Suprapubic skin (tissue), 4 donors: ENCODE data around the gene MTMR14.

GRCh38 chr3:5217861-5218548, 30.5 kb downstream of the EDEM1 start:
- PRO-cap: no peak
- RAMPAGE, long total RNA, 4 experiments: no peak in any of the 4 experiments

- PRO-cap: no peak
- RAMPAGE, long total RNA, 4 experiments: no peak in any of the 4 experiments
Observed at GRCh38 chr3:7647039-7647399, 786.1 kb downstream of the GRM7 start.

DNA sequence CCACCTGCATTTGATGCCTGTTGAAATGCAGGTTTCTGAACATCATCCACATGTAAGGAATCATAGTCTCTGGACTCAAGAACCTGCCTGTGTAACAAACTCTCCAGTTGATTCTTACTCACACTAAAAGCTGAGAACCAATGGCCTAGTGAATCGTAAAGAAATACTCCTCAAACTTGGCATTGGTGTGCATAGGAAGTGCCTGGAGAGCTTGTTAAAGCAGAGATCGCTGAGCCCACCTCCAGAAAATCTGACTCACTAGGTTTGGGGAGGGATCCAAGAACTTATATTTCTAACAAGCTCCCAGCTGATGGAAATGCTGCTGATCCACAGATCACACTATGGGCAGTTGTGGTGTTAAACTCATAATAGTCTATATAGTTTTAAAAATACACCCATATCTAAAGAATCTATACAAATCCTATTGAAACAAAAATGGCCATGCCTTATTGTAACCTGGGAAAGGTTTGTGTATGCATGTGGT, 55.7 kb upstream of the LMCD1 start:
- PRO-cap: no peak
- RAMPAGE, long total RNA, 4 experiments: no peak in any of the 4 experiments

GRCh38 chr3:8554669-8555694, 53.4 kb downstream of the LMCD1 start:
- PRO-cap: no peak
- RAMPAGE, long total RNA, 4 experiments: no peak in any of the 4 experiments

DNA sequence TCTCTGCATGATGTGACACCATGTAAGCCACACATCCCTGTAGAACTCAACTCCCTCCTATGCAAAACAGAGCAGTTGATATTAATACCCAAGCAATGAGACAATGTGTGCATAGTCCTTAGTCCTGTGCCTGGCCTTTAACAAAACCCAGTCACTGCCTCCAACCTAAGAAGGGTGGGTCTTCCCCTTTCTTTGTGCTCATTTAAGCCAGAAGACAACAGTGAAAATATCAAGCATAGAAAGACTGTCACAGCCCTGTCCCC, 6.1 kb downstream of the SSUH2 start:
- PRO-cap: no peak
- RAMPAGE, long total RNA, 4 experiments: no peak in any of the 4 experiments

GRCh38 chr3:8677285-8678101, 32.9 kb upstream of the SSUH2 start:
- PRO-cap: unidirectional peak, minus-strand start at chr3:8677403
- RAMPAGE, long total RNA, 4 experiments: no peak in any of the 4 experiments

- PRO-cap: no peak
- RAMPAGE, long total RNA, 4 experiments: start-site peak on the minus strand in 1 of 4 experiments, at chr3:9068126-9068742 at its widest, 33 reads per replicate
Observed at GRCh38 chr3:9067992-9068755, 104.9 kb upstream of the RAD18 start.

- PRO-cap: no peak
- RAMPAGE, long total RNA, 4 experiments: no peak in any of the 4 experiments
Observed at GRCh38 chr3:9102352-9102833, 139.1 kb upstream of the RAD18 start.

- PRO-cap: no peak
- RAMPAGE, long total RNA, 4 experiments: no peak in any of the 4 experiments
Observed at GRCh38 chr3:9230480-9231165, 18.8 kb downstream of the SRGAP3 start.

DNA sequence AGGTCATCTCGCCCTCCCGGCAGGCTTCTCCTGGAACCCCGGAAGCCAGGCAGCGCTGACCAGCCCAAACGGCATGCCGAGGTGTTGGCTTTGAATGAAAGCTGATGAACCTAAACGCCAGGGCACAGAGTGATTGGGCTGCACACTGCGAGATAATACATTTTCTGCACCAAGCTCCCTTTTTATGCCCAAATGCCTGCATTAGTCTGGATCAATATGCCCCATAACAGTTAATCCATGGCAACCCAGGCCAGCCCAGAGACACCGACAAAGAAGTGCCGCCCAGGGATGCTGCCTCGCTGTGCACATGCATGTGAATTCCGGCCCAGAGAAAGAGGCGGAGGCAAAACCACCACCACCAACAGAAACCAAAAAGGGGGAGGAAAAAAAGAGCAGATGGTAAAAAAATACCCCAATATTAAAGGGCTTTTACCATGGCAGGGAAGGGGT, 1.3 kb downstream of the SRGAP3 start:
- PRO-cap: no peak
- RAMPAGE, long total RNA, 4 experiments: no peak in any of the 4 experiments

- PRO-cap: no peak
- RAMPAGE, long total RNA, 4 experiments: no peak in any of the 4 experiments
Observed at GRCh38 chr3:9249869-9250320, 449 bp upstream of the SRGAP3 start.

DNA sequence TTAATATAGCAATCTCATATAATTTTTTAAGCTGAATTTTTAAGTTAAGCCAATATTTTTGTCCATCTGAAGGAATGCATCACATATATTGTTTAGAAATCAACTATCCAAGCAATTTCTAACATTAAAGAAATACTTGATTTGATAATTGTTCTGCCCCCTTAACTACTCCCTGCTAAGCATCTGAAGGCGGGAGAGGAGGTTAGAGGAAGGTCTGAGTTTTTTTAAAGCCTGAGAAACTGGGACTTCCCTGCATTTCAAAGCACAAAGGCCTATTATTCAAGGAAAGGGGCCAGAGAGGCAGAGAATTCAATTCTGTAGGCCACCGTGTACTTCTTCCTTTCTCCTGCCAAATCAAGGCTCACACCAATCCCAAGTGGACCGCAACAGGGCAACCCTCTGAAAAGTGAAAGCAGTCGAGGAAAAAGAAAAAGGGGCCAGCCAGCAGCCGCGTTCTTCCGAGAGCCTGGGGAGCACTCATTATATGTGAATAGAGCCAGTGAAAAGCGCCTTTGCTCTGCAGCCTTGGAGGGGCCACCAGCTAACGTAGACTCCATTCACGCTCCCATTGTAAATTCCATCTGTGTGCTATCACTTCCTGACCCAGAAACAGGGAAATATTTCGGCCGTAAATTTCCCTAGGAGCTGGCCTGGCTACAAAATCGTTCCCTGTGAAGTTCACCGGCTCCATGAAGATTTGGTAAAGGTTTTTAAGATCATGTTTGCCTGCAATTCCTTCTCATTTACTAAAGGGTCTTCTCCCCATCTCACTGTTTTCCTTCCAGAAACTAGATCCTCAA, 46.0 kb upstream of the THUMPD3 start:
- PRO-cap: no peak
- RAMPAGE, long total RNA, 4 experiments: no peak in any of the 4 experiments

GRCh38 chr3:9386734-9387321, 10.6 kb upstream of the SETD5 start:
- PRO-cap: no peak
- RAMPAGE, long total RNA, 4 experiments: no peak in any of the 4 experiments

- PRO-cap: no peak
- RAMPAGE, long total RNA, 4 experiments: no peak in any of the 4 experiments
Observed at GRCh38 chr3:9389415-9390754, 7.5 kb upstream of the SETD5 start.

GRCh38 chr3:9395932-9396506, 1.4 kb upstream of the SETD5 start:
- PRO-cap: bidirectional peak, plus-strand start at chr3:9396321, minus-strand start at chr3:9396221; bidirectional peak, plus-strand start at chr3:9396414, minus-strand start at chr3:9396463
- RAMPAGE, long total RNA, 4 experiments: start-site peak on the minus strand in 1 of 4 experiments, at chr3:9396142-9396681 at its widest, 41 reads per replicate

- PRO-cap: no peak
- RAMPAGE, long total RNA, 4 experiments: no peak in any of the 4 experiments
Observed at GRCh38 chr3:9475194-9476002, 78.0 kb downstream of the SETD5 start.

GRCh38 chr3:9477303-9477787, 76.3 kb downstream of the LHFPL4 start:
- PRO-cap: no peak
- RAMPAGE, long total RNA, 4 experiments: no peak in any of the 4 experiments

DNA sequence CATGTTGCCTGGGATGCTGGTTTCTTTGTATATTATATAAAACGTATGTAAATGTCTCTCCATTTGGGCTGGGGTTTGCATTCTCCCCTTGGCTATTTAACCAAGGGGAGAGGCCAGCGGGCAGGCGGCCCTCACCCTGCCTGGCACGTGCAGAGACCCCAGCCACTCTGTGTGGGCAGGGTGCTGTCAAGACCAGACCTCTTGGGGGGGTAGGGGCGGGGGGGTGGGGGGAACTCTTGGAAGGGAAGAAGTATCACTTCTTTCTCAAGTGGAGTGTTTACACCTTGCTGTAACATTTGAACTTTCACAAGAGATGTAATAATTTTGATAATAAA, 75.9 kb downstream of the LHFPL4 start:
- PRO-cap: no peak
- RAMPAGE, long total RNA, 4 experiments: no peak in any of the 4 experiments

GRCh38 chr3:9649107-9649815, at the start of gene MTMR14:
Gene MTMR14 (plus strand): TSS chr3:9649505.
- PRO-cap: unidirectional peak, plus-strand start at chr3:9649515
- RAMPAGE, long total RNA, 4 experiments: start-site peak on the plus strand in 3 of 4 experiments, at chr3:9649464-9649518 at its widest, 28 to 172 reads per replicate

DNA sequence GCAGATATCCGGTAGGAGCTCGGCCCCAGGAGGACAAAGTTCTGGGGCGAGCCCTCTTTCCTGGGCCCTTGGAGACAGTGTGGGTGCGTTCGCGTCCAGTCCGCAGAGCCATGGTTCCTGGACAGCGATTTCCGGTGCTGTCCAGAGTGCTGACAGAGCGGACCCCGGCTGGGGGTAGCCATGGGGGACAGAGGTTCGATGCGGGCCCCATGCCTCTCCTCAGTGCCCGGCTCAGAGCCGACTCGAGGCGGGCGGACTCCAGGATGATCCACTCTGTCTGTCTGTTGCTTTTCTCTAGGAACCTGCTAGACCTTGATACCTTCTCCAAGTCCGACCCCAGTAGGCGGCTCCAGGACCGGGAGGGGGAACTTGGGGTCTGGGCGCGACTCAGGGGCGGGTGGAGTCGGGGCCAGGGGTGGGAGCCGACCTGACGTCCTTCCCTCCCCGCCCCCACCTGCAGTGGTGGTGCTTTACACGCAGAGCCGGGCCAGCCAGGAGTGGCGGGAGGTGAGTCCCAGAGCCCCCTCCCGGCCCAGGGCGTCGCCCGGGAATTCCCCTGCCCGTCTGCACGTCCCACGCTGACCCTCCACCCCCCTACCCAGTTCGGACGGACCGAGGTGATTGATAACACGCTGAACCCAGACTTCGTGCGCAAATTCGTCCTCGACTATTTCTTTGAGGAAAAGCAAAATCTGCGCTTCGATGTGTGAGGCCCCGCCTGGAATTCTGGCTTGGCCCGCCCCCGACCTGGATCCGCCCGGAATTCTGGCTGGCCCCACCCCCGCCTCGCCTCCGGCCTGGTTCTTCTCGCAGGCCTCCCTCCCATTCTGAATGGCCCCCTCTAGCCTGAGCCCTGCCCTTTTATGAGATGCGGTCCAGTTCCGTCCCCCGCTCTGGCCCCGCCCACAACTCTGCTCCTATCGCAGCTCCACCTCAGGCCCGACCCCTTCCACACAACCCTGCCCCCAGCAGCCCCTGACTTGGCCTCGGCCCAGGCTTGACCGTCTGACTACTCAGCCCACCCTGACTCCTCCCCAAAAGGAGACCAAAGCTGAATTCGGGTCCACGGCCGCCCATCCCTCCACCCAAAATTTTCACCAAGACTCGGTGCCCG, 1.0 kb downstream of the CPNE9 start:
- PRO-cap: no peak
- RAMPAGE, long total RNA, 4 experiments: no peak in any of the 4 experiments